A673 (cell line): ENCODE data around the genes SULT2A1 and KDELR1.

DNA sequence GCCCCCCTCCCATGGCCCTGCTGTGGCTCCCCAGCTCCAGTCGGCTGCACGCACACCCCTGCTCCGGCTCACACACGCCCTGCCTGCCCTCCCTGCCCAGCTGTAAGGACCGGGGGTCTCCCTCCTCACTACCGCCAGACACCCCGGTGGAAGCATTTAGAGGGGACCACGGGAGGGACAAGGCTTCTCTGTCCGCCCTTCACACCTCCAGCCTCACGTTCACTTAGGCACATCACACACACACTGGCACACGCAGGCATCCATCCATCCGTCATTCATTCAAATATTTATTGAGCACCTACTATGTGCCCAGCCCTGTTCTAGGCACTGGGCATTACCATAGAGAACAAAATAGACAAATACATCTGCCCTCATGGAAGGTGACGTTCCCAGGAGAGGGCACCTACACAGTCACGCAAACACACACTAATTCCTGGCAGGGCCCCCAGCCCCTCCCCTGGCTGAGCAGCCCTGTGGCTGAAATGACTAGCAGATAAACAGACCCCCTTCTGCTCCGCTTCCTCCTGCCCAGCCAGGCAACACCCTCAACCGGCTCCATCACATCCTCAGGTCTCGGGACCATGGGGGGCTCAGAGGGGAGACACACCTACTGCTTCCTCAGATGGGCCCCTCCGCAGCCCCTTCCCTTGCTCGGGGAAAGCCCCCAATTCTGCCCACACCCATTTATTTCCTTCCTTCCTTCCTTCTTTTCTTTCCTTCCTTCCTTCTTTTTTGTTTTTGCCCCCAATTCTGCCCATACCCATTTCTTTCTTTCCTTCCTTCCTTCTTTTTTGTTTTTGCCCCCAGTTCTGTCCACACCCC, 3.7 kb upstream of the NOP53 start:
- PRO-cap: no peak

- PRO-cap: no peak
These were observed 15.5 kb upstream of the SELENOW start for GRCh38 chr19:47762907-47763463.

GRCh38 chr19:47777597-47777796, 1.0 kb upstream of the SELENOW start:
- PRO-cap: no peak

DNA sequence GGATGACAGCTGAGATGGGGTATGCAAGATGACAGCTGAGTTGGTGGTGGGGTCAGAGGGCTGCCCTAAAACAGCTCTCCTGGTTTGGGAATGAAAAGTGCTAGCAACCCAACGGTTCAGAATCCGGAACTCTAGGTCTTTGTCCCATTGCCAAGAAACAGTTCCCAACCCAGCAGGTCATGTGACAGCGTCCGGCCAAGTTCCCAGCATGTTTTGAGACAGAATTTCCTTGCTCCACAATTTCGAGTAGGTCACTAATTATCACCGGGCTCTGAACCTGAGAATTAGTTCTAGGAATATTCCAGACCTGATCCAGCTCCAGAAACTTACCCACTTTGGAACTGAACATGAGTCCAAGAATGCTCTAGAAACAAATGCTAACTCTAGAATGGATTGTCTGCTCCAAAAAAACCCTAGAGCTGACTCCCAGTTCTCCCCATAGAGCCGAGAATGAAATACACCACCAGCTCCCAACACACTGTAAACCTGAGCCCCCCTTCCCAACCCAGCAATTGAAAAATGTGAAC, 3.5 kb downstream of the SELENOW start:
- PRO-cap: no peak

DNA sequence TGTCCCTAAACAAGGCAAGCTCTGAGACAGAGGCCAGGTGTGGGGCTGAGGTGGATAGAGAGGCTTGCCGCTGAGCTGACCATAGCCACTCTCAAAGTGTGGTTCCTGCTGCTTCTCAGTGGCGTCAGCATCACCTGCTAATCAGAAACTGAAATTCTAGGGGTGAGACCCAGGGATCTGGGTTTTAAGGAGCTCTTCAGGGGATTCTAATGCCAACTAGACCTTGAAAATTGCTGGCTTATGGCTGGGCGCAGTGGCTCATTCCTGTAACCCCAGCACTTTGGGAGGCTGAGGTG, 6.0 kb upstream of the TPRX2 start:
- PRO-cap: no peak

DNA sequence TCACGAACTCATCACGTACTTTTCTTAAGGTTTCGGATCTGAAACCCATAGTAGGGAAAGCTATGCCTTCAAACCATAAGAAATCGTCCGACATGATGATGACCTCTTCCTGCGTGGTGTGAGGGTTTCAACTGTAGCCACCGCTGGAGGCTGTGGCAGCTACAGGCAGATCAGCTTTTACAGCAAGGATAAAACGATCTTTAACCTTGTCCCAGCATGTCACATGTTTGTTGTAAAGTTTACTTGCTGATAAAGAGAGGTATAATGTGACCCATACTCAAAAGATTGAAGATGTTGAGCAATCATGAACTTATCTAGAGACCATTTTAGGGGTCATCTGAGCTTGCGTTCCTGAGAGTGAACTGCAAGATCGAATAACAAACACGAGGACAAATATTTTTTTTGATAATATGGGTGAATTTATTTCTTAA, at the start of gene SULT2A1:
SULT2A1 (minus strand) TSS at position 152 of the 431 bp plus-strand sequence.
- PRO-cap: no peak

DNA sequence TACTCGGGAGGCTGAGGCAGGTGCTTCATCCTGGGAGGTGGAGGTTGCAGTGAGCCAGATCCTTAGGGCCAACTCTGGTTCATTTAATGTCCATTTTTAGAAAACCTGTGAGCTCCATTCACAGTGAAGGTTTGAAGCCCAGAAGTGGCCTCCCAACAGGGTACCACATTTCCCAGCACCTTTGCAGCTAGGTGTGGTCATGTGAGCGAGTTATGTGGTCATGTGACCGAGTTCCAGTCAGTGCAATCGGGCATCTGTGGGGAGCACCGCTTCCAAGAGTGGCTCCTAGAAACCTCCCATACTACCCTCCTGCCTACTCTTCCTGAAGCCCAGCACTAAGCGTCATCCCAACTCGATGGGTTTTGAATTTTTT, 618 bp upstream of the PLA2G4C start:
- PRO-cap: no peak

- PRO-cap: bidirectional peak, plus-strand start at chr19:48154296, minus-strand start at chr19:48154045
These were observed 16.2 kb downstream of the LIG1 start for GRCh38 chr19:48153761-48154460.

GRCh38 chr19:48325735-48326405, 518 bp downstream of the EMP3 start:
- PRO-cap: no peak

- PRO-cap: no peak
These were observed 4.8 kb downstream of the SYNGR4 start for GRCh38 chr19:48368846-48369446.

DNA sequence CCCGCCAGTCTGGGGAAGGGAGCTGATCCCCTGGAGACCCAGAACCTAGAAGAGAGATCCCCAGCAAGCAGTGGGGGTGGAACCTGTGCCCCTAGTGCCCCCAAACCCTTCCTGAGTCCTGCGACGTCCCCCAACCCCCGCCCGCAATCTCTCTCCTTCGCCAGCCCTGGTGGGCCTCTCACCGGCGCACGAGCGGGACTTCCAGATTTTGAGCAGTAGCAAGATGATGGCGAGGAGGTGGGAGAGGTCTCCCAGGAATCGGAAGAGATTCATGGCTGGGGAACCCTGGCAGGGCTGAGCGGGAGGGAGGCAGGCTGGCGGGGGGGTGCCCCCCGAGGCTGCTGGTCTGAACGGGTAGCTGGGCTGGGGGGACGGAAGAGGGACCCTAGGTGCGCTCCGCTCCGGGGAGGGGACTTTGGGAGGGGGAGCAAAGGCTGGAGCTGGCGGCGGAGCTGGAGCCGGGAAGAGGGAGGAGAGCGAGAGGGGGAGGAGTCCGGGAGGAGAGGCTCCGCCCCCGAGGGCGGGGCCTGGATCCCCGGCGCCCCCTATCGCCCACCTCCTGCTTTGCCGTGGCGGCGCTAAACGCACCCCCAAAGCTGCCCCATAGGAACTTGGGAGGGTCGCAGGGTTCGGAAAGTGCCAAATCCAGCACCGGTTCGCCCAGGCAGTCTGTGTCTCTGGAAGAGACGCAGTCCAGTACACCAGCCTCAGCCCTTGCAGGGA, at the start of gene KDELR1:
KDELR1 (minus strand) TSS at position 466 of the 723 bp plus-strand sequence.
- PRO-cap: bidirectional peak, plus-strand start at position 215 of the sequence, minus-strand start at position 210 of the sequence; bidirectional peak, plus-strand start at position 593 of the sequence, minus-strand start at position 466 of the sequence

DNA sequence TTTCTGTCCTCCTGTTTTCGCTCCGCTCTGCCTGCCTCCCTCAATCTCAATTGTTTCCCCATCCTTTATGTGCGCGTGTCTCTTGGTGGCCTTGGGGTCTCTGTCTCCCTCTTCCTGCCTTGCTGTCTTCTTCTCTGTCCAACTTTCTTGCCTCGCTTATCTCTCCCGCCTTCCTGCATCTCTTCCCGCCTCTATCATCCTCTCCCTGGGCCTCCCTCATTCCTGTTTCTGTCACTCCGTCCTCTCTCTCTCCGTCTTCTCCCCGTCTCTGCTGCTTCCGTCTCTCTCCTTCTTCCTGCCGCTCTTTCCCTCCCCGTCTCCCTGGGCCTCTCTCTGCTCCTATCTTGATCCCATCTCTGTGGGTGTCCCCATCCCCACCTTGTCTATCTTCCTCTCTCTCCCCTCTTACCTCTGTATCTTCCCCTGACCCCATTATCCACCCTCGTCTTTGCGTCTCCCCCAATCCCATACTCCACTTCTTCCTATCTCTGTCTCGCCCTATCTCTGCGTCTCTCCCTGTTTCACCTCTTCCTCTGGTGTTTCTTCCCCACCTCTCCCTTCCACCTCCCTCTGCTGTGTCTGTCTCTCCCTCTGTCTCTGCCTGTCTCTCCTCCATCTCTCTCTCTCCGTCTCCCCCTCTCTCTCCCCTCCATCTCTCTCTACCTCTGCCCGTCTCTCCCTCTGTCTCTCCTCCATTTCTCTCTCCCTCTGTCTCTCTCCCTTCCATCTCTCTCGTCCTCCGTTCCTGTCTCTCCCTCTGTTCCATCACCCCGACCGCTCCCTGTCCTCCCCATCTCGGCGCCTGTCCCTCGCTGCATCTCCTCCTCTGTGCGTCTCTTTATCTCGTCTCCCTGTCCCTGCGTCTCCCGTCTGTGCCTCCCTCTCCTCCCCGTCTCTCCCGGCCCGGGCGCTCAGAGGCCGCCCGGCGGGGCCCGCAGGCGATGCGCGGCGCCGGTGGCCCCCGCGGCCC, 4.3 kb downstream of the GRIN2D start:
- PRO-cap: bidirectional peak, plus-strand start at position 836 of the sequence, minus-strand start at position 845 of the sequence

DNA sequence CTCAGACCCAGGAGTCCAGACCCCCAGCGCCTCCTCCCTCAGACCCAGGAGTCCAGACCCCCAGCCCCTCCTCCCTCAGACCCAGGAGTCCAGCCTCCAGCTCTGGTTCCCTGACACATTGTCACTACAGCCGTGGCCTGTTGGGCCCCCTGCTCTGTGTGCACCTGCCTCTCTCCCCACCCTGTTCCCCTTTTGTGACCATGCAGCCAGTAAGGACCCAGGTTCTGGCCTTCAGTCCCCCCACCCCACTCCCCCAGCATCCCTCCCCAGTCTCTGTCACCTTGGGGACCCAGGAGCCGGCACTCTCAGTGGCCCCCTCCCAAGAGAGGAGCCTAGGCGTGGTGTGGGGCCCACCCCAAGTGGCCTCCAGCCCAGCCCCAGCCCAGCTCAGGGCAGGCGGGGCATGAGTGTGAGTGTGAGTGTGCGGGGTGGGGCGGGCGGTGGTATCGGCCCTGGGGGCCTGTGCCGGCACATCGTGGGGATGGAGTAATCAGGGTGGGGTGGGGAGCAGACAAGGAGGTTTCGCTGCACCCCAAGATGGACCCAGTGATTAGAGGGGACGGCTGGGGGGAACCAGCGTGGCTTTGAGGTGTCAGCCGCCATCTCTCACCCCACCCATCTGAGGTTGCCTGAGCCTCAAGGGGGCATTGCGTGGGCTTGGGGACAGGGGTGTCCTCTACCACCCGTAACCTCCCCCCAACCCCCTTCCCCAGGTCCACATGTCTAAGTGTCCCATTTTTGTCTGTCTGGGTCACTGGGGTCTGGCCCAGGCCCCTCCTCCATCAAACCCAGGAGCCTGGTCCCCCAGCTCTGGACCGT, 7.1 kb upstream of the SULT2B1 start:
- PRO-cap: no peak

- PRO-cap: no peak
These were observed 1.3 kb downstream of the FAM83E start for GRCh38 chr19:48613505-48614136.

GRCh38 chr19:48628424-48629465, 8.4 kb downstream of the DBP start:
- PRO-cap: no peak

GRCh38 chr19:48637751-48638574, 784 bp upstream of the DBP start:
- PRO-cap: bidirectional peak, plus-strand start at chr19:48637765, minus-strand start at chr19:48637542; bidirectional peak, plus-strand start at chr19:48638480, minus-strand start at chr19:48638253

GRCh38 chr19:48712762-48713625, 6.5 kb downstream of the MAMSTR start:
- PRO-cap: no peak

- PRO-cap: no peak
These were observed 1.6 kb downstream of the IZUMO1 start for GRCh38 chr19:48745013-48745673.

DNA sequence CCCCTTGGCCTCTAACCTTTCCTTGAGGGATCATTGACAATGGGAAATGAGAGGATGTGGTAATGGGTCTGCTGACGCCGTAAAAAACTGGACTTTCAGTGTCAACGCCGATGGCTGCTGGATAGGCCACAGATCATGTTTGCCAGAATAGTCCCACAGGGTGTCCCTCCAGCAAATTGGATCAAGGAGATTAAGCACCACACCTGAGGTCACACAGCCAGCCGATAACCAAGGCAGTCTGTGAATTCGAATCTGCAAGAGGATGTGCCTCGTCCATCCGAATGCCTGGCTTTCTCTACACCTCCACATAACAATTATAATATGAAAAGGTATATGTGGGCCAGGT, 17.5 kb downstream of the BCAT2 start:
- PRO-cap: no peak

DNA sequence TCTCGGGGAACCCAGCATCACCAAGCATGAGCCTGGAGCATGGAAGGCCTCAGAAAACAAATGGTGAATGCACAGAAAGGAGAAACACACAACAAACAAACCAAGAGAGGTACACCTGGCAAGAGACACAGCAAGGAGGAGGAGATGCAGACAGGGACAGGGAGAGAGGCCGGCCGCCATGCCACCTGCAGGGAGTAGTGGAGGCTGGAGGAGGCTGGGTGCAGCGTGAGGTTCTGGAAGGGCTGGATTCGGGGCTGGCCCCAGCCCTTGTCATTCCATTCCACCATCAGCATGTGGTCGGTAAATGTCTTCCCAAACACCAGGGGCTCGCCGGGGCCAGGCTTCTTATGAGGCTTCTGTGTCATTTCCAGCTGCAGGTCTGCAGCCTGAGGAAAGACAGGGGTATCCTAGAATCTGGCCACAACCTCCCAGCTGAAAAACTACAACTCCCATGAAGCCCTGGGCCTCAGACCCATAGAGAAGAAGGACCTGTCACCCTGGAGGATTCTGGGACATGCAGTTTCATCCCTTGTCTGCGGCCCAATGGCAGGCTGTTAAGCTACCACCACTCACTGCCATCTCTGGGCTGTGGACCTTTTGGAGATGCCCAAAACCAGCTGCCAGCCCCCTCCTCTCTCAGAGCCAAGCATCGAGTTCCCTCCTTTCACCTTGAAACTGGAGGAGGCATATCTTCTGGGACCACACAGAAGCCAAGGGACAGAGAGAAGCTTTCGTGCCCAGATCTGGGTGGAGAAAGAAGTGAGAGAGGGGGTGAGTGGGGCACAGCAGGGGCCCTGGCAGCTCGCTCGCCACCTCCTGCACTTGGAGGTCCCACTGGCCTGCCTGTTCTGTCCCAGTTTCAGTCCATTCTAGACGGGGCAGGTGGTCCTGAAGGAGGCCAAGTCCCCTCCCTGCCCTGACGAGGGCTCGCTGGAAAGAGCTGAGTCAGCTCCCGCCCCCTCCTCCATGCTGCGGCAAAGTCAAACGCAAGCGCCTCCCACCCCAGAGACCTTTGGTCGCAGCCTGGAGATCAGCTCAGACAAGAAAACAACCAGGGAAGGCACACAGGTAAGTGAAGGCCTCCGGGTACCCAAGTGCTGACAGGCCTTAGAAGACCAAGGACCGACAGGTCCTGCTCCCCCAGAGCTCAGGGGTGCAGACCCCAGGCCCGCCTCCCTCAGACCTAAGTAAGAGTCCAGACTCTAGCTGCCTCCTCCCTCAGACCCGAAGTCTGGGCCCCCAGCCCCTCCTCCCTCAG, 4.1 kb downstream of the BCAT2 start:
- PRO-cap: no peak